Helper T cell (primary cell): Measurements from ENCODE around the genes NEDD9 and EDN1.

DNA sequence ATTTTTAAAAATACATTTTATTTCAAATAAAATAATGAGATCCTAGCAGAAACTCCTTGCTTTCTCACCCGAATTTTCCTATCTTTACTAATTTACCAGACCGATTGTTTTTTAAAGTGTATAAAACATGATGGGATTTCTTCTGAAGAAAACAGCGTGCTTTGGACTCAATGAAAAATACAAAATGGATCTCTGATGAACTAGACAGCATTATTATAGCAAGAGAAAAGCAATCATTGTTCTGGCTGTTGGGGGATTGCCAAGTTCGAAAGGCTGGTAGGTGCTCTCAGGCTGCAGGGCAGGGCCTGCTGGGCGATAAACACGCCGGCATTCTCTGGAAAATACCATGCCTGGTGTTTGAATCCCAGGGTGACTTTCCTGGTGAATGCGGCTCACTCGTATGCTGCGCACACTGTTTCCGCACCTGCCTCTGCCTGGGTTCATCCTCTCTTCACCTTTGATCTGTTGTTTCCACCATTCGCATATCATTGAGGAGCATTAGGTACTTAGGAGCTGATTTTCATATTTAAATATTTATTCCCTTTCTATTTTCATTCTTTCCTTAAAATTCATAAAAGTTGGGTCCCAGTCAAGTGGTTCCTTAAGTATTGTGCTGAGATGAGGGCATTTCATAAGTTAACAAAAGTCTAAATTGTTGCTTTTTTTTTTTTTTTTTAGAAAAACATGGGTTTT is 37.4 kb downstream of the GCNT2 start:
- PRO-cap, 2 experiments = no peak in any of the 2 experiments

- PRO-cap, 2 experiments = no peak in any of the 2 experiments
Measured at GRCh38 chr6:10582960-10583159, 61.7 kb downstream of the GCNT2 start.

DNA sequence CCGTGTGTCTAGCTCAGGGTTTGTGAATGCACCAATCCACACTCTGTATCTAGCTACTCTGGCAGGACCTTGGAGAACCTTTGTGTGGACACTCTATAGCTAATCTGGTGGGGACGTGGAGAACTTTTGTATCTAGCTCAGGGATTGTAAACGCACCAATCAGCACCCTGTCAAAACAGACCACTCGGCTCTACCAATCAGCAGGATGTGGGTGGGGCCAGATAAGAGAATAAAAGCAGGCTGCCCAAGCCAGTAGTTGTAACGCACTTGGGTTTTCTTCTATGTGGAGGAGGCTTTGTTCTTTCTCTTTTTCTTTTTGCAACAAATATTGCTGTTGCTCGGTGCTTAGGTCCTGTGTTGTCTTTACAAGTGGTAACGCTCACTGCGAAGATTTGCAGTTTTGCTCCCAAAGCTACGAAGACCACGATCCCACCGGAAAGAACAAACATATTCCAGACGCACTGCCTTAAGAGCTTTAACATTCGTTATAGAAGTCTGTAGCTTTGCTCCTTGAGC is 1.5 kb upstream of the TMEM14C start:
- PRO-cap, 2 experiments = peak in 1 of 2 experiments; most common plus-strand start position 259 of the sequence (in 1)

DNA sequence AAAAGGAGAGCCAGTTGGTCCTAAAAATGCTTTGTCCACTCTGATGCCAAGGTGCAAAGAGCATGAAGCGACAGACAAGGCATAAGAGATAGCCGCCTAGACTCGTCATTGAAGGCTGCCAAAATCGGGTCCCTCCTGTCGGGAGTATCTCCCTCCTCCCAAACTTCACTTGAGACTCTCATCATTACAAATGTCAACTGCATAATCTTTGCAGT is 1.6 kb downstream of the ELOVL2 start:
- PRO-cap, 2 experiments = no peak in any of the 2 experiments

DNA sequence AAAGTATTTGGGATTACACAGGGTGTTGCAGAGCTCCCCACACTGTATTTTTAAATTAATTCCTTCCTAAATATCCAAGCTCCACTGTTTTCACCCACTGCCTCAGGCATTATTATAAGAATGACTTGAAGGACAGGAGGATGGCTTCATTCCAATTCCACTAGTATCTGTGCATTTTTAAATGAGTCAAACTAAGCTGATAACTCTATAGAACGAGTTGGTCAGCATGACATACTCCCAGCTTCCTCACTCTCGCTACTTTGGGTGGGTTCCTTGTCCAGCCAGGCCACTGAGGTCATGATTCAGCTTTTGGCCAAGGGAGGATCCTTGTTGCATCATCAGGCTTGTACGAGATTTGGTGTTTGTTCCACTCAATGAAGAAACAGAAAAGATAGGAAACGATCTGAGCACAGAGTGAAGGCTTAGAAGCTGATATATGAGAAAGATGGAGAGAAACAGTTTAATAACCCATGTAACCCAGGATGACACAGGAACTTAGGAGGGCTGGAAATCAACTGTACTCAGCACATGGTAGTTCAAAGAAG is 19.8 kb downstream of the NEDD9 start:
- PRO-cap, 2 experiments = no peak in any of the 2 experiments

DNA sequence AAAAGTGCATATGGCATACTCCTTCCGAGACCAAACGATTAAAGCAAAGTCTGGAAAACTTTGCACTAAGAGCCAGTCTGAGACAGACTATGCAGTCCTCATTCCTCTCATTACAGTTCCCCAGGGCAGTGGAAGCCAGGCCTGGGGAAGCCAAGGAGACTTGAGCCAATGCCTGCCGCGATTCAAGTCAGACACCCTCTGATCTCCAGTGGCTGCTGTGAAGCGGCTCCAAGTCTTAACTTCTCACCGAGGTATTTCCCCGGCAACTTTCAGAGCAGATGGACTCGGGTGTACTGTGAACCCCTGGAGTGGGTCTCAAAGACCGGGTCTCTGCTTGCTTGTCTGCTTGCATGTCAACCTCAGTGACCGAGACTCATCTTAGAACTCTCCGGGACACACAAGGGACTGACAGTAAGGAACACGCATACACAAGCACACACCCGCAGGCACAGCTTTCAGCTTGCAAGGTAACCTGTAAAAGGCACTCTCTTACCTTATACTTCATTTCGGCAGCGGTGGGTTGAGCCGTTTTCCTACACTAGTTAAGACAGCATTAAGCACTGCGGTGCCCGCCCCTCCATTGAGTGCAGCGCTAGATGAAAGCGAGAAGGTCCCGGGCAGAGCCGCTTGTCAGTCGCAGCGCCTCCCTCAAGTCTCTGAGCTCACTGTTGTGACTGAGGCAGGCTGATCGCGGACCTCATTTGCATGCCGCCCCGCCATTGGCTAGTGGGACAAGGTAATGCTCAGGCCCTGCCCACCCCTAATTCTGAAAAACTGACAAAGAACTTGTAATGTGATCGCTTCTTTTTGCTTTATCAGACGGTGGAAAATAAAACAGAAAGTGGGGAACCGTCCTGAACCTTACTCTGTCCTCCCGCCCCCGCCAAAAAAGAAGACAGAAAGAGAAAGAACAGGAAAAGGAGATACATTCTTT is at the start of gene NEDD9:
TSS of gene NEDD9 (minus strand) at position 658 of the 934 bp plus-strand sequence.
- PRO-cap, 2 experiments = peak in 2 of 2 experiments; most common plus-strand start position 815 of the sequence (in 2); most common minus-strand start position 658 of the sequence (in 2)

DNA sequence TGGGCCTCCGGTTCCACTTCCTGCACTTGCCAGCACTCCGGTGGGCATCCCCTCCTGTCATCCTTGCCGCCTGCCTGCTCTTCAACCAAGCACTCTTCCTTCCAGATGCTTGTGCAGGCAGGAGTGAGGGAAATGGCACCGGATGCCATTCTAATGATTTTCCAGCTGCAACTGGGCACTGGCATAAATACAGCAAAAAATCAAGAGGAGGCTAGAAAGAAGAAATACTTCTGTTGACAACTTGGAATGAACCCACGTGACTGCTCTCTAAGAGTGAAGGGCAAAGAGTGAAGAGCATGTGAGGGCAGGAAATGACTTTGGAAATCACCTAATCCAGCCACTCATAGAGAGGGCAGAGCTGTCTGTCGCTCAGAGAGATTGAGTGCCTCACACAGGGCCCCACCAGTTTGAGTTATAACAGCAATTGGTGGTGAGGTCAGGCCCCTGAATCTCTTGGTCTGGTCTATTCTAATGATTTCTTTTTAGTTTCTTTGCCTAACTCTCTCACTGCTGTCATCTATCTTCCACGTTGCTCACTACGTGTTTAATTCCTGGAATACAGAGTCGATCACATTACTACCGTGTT is 3.9 kb upstream of the NEDD9 start:
- PRO-cap, 2 experiments = peak in 2 of 2 experiments; most common plus-strand start position 372 of the sequence (in 1); most common minus-strand start position 265 of the sequence (in 2)

GRCh38 chr6:11263118-11263843 is 30.8 kb upstream of the NEDD9 start:
- PRO-cap, 2 experiments = no peak in any of the 2 experiments

- PRO-cap, 2 experiments = no peak in any of the 2 experiments
Measured at GRCh38 chr6:11272699-11273454, 40.4 kb upstream of the NEDD9 start.

DNA sequence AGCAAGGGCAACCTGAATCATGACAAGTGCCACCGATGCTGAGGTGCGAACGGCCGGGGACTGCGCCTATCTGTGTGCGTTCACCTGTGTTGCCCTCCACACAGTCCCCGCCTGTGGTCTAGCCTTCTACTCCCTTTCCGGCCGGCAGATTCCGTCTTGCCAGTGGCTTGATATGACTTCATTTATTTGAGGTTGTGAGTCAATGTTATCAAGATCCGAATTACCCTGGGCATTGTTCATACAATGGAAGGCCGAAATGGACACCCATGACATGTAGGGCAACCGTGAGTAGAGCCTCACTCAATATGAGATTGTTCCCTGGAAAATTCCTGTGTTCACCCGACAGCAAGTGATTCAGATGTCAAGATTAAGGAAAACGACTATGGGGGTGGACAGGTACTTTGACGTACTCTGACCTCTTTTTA is 41.0 kb upstream of the NEDD9 start:
- PRO-cap, 2 experiments = no peak in any of the 2 experiments

GRCh38 chr6:11344144-11344969 is 111.9 kb upstream of the NEDD9 start:
- PRO-cap, 2 experiments = no peak in any of the 2 experiments

DNA sequence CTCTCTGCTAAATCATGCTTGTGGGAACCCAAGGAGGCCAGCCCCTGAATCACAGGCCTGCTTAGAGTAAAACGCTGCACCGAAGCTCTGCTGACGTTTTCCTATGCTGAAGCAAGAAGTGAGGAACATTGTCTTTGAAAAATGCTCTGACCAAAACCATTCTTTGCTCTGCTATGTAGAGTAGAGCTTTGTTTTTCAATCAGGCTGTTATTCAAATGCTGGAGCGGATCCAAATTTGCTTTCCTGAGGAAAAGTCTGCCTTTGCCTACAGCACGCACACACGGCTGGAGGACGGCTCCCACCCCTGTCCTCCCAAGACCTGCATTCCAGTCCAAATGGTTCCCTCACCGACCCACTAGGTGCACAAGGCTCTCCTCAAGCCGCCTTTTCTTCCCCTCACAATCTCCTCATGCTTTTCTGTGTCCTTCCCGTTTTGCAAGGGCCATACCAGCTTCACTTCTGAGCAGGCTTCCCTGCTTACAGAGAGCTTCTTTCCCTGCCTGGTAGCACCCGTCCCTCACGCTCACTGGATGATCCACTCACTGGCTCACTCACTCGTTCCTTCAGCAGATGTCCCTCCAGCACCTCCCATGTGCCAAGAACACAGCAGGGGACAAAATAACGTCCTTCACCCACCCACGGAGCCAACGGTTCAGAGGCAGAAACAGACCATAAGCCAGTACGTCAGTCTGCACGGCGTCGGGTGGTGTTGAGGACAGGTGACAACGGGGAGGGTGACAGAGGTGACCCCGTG is 137.9 kb upstream of the NEDD9 start:
- PRO-cap, 2 experiments = no peak in any of the 2 experiments

DNA sequence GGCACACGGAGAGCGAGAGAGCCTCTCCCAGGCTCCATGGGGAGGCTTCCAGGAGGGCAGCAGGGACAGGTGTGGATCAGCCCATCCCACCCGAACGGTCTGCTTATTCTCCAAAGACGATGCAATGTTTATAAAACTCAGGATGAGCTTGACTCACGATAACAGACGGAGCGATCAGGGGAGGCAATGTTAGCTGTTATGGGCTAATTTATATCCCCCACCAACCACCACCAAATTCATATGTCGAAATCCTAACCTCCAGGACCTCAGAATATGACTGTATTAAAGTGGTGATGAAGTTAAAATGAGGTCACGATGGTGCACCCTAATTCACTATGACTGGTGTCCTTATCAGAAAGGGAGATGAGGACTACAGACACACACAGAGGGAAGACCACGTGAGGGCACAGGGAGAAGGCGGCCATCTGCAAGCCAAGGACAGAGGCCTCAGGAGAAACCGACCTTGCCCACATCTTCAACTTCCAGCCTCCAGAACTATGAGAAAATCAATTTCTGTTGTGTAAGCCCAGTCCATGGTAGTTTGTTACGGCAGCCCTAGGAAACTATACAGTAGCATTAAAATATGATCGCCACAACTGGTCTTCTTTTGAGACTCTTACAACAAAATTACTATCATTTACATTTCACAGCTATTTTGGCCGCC is 7.0 kb downstream of the ADTRP start:
- PRO-cap, 2 experiments = no peak in any of the 2 experiments

GRCh38 chr6:11950133-11950580 is 62.0 kb upstream of the HIVEP1 start:
- PRO-cap, 2 experiments = no peak in any of the 2 experiments

- PRO-cap, 2 experiments = no peak in any of the 2 experiments
Measured at GRCh38 chr6:12034077-12035068, 22.3 kb downstream of the HIVEP1 start.

DNA sequence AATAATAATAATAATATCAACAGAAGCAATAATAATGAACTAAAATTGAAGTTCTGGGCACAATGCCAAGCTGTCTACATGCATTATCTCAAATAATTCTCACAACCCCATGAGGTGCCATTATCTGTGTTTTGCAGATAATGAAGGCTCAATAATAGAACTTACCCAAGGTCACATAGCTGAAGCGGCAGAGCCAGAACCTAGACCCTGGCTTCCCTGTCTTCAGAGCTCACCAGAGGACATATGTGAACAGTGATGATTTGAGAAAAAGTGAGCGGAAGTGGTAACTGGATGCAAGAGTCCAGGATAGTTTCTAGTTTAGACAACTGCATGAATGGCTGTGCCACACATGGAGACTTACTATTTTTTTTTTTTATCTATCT is 91.1 kb downstream of the HIVEP1 start:
- PRO-cap, 2 experiments = no peak in any of the 2 experiments

DNA sequence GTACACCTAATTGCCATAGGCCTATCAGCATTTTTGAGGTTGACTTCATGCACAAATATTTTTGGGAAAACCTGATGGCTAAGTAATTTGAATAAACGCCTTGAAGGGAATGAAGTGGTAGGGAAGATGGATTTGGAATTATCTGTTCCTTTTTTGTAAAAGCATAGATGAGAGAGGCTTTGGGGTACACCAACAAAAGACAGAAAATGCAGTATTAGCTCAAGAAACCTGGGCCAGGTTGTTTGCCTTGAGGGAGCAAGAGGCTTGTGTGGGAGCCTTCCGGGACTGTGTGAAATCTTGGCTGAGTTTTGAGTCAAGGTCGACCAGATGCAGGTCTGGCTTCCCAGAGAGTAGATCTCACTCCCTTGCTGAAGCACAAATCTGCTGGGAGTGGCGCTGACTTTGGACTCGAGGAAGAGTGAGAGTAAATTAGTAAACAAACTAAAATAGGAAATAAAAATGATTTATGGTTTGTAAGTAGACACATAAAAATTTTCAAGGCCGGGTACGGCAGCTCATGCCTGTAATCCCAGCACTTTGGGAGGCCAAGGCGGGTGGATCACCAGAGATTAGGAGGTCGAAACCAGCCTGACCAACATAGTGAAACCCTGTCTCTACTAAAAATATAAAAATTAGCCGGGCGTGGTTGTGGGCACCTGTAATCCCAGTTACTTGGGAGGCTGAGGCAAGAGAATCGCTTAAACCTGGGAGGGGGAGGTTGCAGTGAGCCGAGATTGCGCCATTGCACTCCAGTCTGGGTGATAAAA is 27.9 kb upstream of the EDN1 start:
- PRO-cap, 2 experiments = no peak in any of the 2 experiments

DNA sequence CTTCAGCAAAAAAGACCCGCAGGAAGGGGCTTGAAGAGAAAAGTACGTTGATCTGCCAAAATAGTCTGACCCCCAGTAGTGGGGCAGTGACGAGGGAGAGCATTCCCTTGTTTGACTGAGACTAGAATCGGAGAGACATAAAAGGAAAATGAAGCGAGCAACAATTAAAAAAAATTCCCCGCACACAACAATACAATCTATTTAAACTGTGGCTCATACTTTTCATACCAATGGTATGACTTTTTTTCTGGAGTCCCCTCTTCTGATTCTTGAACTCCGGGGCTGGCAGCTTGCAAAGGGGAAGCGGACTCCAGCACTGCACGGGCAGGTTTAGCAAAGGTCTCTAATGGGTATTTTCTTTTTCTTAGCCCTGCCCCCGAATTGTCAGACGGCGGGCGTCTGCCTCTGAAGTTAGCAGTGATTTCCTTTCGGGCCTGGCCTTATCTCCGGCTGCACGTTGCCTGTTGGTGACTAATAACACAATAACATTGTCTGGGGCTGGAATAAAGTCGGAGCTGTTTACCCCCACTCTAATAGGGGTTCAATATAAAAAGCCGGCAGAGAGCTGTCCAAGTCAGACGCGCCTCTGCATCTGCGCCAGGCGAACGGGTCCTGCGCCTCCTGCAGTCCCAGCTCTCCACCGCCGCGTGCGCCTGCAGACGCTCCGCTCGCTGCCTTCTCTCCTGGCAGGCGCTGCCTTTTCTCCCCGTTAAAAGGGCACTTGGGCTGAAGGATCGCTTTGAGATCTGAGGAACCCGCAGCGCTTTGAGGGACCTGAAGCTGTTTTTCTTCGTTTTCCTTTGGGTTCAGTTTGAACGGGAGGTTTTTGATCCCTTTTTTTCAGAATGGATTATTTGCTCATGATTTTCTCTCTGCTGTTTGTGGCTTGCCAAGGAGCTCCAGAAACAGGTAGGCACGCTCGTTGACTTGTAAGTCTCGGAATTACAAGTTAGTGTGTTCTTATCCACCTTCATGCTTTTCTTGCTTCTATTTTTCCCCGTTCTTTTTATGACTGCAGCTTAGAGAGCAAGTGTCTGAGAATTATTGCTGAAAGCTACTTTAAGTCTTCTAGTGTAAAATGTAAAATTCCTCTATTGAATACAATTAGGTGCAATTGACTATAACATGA is at the start of gene EDN1:
TSS of gene EDN1 (plus strand) at position 577 of the 1,129 bp plus-strand sequence.
- PRO-cap, 2 experiments = no peak in any of the 2 experiments

GRCh38 chr6:12339767-12340454 is 49.8 kb downstream of the EDN1 start:
- PRO-cap, 2 experiments = no peak in any of the 2 experiments

DNA sequence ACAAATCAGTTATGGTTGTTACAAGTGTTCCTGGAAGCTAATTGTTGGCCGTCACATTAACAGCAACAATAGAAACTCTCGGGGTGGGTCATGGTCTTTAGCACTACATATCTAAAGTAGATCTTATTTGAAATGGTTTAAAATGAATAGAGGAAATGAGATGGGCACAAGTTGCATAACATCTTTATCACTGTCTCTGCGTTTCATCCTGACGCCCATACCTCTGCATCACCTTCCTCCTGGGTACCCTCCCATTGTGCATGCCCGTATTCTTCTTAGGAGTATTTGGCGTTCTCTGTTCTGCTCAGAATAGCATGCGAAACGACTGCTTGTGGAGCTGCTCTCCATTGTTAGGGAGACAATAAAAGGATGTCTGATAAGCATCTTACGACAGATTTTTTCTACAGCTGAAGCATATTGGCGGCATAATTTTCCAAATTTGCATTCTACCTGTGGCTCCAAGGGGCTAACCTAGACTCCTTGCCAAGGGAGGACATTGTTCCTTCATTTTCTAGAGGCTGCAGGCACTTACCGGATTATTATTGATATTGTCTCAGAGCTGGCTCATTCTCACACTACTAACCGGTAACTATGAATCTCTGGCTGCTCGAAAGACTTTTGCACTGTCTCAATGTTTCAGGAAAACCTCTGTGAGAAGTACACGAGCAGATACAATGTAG is 118.6 kb downstream of the EDN1 start:
- PRO-cap, 2 experiments = no peak in any of the 2 experiments